ENCODE results near the genes SENP8 and ADPGK.

DNA sequence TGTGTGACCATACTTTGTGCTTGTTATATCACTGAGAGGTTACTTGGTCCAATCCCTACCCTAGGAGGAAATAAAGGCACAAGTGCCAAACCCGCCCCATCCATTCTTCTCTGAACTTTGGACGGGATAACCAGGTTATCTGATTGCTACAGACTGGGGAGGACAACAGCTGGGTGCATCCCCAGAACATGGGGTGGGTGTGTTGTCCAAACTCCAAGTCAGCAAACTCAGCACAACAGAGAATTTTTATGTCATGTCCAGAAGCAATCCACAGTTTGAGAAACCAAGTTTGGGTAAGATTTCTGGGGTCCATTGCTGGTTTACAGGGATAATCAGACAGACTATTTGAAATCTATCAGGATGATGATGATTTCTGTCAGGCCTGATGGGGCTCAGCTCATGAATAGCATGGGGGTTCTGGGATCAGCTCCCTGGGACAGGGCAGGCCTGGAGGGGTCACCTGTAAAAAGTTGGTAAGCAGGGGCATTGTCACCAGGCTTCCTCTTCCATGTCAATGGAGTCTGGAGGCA lies 77.5 kb upstream of the NR2E3 start:
- PRO-cap: no peak

DNA sequence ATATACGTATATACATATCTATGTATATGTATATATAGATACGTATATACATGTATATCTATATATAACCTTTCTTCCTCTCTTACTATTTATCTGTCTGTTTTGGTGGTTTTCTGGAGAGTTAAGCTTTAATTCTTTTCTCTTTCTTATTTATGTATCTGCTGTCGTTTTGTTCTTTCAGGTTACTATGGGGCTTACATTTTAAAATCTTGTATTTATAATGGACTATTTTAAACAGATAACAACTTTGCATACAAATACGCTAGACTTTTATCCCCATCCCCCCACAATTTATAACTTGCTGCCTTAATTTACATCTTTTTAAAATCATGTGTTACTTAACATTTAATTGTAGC lies 115.0 kb downstream of the NR2E3 start:
- PRO-cap: no peak

- PRO-cap: no peak
Measured at GRCh38 chr15:72084148-72085015, 33.6 kb downstream of the MYO9A start.

DNA sequence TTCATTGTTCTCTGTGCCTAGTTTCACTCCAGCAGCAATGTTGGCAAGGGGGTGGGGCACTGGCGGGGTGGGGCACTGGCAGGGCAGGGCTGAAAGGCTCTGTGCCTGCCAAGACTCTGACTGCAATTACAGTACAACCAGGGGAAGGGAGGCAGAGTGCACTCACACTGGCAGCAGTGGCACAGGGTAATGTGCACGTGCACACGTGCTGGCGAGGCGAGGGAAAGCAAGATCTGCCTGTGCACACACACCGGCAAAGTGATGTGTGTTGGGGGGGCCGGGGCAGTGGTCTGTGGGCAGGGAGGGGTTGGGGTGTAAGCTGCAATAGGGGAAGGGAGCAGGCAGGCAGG lies 31.6 kb downstream of the MYO9A start:
- PRO-cap: no peak

DNA sequence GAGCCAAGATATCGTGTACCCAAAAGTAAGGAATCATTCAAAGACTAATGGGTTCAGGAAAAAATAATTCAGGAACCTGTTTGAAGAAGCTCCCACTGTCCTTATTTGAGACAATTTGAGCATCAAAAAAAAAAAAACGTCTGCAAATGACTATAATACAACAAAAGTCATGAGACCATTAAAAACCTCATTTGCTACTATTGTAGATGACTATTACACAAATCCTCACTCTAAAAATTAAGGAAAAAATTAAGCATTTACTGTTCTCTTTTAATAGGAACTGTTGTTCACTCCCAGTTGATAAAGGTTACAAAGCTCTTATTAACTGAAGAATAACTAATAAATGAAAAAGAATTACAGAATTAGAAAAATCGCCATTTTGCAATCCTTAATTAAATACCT lies 10.3 kb downstream of the MYO9A start:
- PRO-cap: no peak

DNA sequence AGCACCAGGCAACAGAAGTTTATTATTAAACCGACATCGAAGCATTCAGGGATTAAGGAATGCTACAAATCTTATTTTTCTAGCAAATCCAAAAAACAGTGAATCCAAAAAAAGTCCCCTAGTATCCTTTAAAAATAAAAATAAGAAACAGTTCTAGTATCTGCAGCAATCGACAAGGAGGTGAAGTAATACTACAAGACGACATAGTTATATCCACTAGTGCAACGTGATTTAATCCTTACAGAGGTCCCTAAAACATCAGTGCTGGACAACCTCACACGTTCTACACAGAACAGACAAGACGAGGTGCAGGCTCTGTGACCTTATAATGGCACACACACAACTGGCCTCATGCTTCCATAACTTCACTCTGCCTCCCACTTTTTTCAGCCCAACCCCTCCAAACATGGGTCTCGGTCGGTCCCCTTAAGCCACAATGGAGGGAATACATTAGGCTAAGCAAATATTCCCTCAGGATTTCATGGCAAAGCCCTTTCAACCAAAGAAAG lies 1.4 kb downstream of the MYO9A start:
- PRO-cap: no peak

GRCh38 chr15:72118227-72118859 lies at the start of gene SENP8:
SENP8 (plus strand) TSS chr15:72118403.
- PRO-cap: bidirectional peak, plus-strand start at chr15:72118420, minus-strand start at chr15:72118032

GRCh38 chr15:72155620-72156409 lies 37.6 kb downstream of the SENP8 start:
- PRO-cap: no peak

- PRO-cap: no peak
Measured at GRCh38 chr15:72210269-72210595, 12.6 kb upstream of the GRAMD2A start.

DNA sequence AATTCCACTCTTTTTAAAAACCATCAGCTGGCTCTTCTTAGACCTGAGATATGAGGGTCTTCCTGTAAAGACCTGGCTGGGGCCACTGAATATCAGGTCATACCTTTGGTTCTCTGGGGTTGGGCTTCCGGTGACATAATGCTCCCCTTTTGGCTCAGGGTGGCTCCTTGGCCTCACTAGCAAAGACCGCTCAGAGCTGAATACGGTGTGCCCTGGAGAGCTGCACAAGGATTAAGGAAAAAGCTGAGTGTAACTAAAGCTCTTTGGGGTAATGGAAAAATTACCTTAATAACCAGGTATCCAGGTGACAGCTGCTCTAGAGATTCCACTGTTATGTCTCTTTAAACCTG lies 9.9 kb downstream of the PKM start:
- PRO-cap: no peak

DNA sequence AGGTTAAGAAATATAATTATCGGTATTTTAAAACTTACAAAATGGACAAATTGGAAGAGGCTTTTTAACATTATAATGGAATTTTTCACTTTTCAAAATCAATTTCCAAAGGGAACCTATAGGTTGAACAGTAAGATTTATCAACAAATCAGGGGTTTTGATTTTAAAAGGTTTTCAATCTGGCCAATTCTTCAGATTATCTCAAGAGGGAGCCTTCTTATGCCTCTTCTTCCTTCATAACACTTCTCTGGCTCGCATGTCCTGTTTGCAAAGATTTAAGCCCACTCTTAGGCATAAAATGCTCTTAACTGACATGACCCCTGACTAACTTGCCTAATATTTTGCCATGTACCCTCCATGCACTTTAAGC lies 1.3 kb upstream of the ARIH1 start:
- PRO-cap: no peak

- PRO-cap: no peak
Measured at GRCh38 chr15:72478300-72478944, 4.3 kb downstream of the ARIH1 start.

GRCh38 chr15:72580524-72581139 lies 73.9 kb upstream of the GOLGA6B start:
- PRO-cap: no peak

- PRO-cap: no peak
Measured at GRCh38 chr15:72585236-72585770, 69.2 kb upstream of the GOLGA6B start.

DNA sequence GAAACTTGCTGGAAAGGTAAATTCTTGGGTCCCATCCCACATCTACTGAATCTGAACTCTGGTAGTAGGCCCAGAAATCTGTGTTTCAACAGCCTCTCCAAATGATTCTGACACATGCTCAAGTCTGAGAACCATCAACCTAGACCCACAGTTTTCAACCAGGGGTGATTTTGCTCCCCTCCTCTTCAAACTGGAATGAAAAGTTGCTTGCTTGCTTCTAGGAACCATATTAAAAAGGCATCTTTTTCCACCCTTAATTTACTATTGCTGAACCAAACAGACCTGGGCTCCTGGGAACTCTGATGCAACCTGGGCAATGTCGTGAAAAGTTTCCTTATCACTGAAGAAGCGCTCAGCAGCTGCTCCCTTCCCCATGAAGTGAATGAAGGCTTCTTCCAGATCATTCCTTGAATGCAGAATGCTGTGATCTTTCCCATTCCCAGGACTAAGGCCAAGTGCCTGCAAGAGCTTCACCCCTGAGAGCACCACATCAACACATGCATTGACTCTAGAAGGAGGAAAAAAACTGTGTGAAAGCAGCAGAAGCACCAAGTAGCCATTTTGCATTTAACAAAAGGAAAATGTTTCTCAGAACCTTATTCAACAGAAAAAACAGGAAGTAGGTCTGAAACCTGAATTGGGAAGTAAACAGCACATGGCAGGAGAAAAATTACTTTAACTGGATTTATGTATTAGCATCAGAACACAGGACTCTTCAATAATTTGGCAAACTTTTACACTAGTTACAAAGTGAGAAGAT lies 8.8 kb downstream of the ADPGK start:
- PRO-cap: no peak

DNA sequence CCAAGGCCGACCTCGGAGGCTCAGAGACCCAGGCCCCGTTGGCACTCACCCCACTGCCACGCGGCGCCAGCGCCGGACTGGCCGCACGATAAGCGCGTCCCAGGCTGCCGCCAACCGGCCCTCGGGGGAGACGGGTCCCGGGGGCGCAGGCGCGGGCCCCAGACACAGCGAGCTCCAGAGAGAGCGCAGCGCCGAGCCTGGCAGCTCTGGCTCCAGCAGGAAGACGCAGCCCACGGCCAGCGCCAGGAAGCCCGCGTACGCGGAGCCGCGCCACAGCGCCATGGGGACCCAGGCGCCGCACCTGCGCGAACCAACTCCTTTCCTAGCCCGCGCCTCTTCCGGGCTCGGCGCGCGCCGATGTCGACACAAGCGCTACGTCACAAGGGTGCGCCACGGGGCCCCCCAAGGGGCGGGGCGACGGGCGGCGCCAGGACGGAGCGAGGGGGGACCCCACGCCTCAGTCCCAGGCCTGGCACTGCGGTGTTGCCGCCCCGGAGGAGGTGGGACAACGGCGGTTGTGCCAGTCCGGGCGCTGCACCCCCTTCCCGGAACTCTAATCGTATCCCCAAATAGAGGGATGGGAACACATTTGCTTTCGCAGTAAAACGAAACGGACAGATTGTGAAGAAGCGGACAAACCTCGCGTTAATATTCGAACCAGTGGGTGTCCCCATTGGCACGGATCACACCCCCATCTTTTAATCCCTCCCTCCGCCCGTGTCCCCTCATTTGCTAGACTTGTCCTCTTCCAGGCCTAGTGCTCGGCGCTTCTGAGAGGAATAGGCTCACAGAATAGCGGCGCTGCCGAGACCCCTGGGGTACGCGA lies at the start of gene ADPGK:
TSS of gene ADPGK (minus strand) at position 349 of the 826 bp plus-strand sequence.
- PRO-cap: bidirectional peak, plus-strand start at position 50 of the sequence, minus-strand start at position 79 of the sequence; bidirectional peak, plus-strand start at position 475 of the sequence, minus-strand start at position 321 of the sequence

DNA sequence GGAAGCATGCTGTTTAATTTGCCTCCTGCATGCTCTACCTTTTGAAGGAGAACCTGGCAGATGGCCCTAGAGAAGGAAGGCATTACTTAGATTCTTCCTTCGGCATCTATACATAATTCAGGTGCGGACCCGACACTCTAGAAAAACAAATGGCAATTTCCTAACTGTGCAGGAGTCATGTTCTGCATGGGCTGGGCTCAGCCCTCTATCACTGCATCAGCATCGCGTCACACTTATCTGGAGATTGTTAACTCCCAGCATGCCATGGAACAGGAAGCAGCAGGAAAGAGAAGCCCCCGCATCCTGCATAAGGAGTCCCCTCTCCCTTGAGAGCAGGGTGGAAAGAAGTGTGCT lies 41.6 kb upstream of the NEO1 start:
- PRO-cap: no peak

- PRO-cap: no peak
Measured at GRCh38 chr15:73053595-73054056, 1.4 kb downstream of the NEO1 start.

GRCh38 chr15:73366828-73367436 lies 1.8 kb downstream of the HCN4 start:
- PRO-cap: no peak

- PRO-cap: no peak
Measured at GRCh38 chr15:73560307-73561079, 72.7 kb downstream of the NPTN start.